ENCODE measurements around the genes RBPMS2 and SPG21.

DNA sequence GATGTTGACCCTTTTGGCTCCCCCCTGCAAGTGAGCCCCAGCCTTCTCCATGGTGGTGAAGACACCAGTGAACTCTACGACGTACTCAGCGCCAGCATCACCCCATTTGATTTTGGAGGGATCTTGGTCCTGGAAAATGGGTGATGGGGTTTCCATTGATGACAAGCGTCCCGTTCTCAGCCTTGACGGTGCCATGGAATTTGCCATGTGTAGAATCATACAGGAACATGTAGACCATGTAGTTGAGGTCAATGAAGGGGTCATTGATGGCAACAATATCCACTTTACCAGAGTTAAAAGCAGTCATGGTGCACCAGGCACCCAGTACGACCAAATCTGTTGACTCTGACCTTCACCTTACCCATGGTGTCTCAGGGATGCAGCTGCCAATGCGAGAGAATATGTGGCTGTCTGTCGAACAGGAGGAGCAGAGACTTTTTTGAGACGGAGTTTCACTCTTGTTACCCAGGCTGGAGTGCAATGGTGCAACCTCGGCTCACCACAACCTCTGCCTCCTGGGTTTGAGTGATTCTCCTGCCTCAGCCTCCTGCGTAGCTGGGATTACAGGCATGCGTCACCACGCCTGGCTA, 69.0 kb downstream of the ZNF609 start:
- PRO-cap = no peak
- RRBS, 2 experiments = no CpG with 5 or more reads among the region's 14 CpGs

GRCh38 chr15:64560320-64560869, 100.0 kb downstream of the ZNF609 start:
- PRO-cap = no peak
- RRBS, 2 experiments = no CpG with 5 or more reads among the region's 6 CpGs

DNA sequence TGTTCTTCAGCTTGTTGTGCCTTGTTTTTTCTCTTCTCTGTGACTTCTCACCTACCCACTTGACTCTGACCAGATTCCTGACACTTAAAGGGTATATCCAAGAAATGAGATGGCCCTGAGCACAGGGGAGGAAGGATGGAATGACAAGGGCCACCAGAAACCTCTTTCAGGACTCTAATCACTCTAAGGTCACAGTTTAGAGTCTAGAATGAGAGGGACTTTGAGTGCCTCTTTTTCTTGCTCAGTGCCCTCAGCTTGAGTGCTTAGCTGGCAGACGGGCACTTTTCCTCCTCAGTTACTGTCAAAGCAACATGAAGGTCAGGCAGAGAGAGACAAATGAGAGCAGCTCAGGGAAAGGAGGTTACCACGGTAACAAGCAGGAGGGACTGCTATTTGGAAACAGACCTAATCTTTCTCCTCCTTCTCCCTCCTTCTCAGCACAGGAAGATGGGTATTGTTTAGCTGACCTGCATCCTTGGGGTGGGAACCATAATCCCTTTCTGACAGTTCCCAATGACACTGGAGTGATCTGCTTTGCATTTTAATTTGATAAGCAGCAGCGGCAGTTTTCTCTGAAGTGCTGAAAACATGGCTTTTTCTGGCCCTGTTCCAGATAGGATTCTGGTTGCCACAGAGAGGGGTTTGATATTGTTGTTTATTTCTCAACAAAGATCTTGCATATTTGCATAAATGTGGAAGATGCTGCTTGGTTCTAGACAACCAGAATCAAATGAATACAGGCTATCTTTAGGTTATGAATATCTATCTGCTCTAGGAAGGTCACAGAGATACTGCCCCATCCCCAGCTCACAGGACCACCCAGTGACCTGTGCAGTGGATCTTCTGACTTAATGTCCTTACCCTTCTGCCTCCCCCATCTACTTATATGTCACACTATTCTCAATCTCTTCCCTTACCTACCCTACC, 136.9 kb downstream of the ZNF609 start:
- PRO-cap = no peak
- RRBS, 2 experiments = no CpG with 5 or more reads among the region's 3 CpGs

GRCh38 chr15:64695355-64695974, 79.9 kb downstream of the RBPMS2 start:
- PRO-cap = no peak
- RRBS, 2 experiments = no CpG with 5 or more reads among the region's 6 CpGs

GRCh38 chr15:64700881-64701591, 74.4 kb downstream of the RBPMS2 start:
- PRO-cap = no peak
- RRBS, 2 experiments = no CpG with 5 or more reads among the region's 3 CpGs

DNA sequence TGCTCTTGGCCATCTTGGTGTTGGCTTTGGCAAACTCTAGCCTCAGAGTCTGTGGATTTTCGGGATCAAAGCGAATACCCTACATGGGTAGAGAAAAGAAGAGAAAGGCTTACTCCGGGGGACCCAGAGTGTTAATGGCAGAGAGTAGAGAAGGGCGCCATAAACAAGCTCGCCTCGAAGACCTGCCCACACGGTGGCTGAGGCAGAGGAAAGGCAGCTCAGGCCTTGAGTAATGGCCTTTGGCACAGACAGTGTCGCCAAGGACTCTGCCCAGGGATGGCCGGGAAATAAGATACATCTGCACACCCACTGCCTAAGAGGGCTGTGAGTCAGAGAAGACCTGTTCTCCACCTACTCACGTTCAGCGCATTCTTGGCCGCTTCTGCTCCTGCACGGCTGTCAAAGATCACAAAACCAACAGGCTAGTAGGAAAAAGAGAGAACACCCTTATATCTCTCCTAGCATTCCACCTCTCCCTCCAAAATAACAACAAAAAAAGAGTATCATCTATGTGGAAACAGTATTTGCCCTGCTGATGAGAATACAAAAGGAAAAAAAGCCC, 26.2 kb downstream of the RBPMS2 start:
- PRO-cap = no peak
- RRBS, 2 experiments = no CpG with 5 or more reads among the region's 13 CpGs

- PRO-cap = no peak
- RRBS, 2 experiments = no CpG with 5 or more reads among the region's 23 CpGs
Measured at GRCh38 chr15:64773776-64774566, 1.4 kb downstream of the RBPMS2 start.

DNA sequence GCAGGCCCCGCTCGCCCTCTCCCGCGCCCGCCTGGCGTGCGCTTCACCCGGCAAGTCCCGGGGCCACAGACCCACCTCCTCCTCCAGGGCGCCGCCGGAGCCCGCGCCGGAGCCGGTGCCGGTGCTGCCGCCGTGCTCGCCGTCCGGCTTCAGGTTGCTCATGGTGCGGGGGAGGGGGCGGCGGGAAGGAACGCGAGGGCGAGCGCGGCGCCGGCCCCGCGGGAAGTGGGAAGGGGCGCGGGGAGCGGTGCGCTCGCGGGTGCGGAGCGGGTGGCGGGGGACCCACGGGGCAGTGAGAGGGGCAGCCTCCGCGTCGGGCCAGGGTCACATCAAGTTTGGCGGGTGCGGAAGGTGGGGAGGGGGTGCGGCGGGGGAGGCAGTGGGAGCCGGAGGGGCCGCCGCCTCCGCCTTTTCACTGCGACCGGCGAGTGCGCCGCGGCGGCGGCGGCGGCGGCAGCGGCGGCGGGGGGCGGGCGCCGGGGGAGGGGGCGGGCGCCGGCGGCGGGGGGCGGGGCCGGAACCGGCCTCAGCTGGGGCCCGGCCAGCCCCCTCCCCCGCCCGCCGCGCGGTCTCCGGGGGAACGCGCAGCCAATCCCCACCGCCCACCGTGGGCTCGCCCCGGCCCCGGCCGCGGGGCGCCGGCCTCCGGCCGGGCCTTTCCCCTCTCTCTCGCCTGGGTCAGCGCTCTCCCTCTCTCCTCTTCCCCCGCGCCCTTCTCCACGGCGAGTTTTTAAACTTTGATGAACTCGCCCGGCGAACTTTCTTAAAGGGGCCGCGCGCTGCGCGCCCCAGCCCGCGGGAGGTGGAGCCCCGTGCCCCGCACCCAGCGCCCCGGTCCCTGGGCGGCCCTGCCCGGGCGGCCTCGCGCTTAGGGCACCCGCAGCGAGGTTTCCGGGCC, at the start of gene RBPMS2:
RBPMS2 (minus strand) TSS at position 432 of the 898 bp plus-strand sequence.
- PRO-cap = bidirectional peak, plus-strand start at position 161 of the sequence, minus-strand start at position 156 of the sequence; bidirectional peak, plus-strand start at position 415 of the sequence, minus-strand start at position 430 of the sequence; unidirectional peak, minus-strand start at position 718 of the sequence
- RRBS, 2 experiments = 2 to 4% methylated on average over 59 to 71 of the region's 128 CpGs

DNA sequence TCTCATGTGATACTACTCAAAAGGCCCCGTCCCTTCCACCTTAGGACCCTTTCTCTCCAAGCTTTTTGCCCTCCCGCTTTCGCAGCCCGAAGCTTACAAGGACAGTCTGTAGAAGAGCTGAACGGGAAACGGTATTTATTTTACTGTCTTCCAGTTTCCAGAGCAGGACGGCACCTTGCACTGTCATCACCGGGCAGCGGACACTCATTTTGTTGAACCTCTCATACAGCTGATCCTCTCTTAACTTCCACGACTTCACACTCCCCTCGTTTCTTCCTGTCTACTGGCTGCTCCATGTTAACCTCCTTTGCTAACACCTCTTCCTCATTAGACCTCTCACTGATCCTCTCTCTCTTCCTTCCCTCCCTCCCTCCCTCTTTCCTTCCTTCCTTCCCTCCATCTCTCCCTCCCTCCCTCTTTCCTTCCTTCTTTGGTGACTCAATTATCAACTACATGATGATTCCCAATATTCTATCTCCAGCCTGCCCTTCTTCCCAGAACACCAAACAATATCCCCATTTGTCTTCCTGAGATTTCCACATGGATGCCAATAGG, 5.5 kb upstream of the PLEKHO2 start:
- PRO-cap = no peak
- RRBS, 2 experiments = no CpG with 5 or more reads among the region's 11 CpGs

GRCh38 chr15:64864308-64865551, 23.0 kb downstream of the PLEKHO2 start:
- PRO-cap = no peak
- RRBS, 2 experiments = 90 to 95% methylated on average over 3 of the region's 9 CpGs

DNA sequence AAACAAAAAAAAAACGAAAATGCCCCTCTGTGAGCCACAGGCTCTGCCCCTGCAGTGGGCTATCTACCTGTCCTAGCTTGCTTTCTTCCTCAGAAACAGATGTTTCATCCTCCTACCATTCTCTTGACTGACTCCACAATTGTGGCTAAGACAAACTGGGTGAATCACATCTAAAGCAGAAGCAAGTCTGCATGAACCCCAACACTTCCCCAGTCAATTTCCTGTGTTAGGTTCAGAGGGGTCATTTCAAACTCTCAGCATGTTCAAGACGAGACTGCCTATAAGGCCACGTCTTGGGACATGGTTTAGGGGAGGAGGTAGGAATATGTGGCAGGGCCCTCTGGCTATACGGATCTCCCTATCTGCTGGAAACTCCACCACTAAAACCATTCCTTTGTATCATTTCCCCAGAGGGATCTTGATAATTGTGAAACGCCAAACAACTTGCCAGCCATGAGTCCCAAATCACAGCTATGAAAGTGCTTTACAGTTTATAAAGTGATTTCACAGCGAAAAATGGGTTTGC, 28.5 kb upstream of the ANKDD1A start:
- PRO-cap = no peak
- RRBS, 2 experiments = no CpG with 5 or more reads among the region's 6 CpGs

GRCh38 chr15:64894342-64895141, 17.2 kb upstream of the ANKDD1A start:
- PRO-cap = no peak
- RRBS, 2 experiments = no CpG with 5 or more reads among the region's 24 CpGs

GRCh38 chr15:64938124-64938528, 26.4 kb downstream of the ANKDD1A start:
- PRO-cap = no peak
- RRBS, 2 experiments = no CpG with 5 or more reads among the region's 4 CpGs

DNA sequence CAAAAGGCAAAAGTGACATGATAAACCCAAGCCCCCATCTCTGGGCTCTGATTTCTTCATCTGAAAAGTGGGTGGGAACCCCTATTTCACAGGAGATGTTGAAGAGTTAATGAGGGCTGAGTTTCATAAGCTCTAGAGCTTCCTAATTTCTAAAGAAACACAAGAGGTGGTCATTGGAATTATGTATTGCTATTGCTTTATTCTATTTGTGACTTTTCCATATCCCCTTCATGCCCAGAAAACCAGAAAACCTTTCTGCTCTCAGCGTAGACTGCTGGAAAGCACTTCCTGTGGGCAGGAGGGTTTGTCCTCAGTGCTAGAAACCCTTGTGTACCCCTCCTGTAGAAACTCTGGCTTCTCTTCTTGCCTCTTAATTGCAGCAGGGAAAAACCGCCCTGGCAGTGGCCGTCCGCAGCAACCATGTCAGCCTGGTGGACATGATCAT, 32.6 kb downstream of the ANKDD1A start:
- PRO-cap = no peak
- RRBS, 2 experiments = no CpG with 5 or more reads among the region's 4 CpGs

DNA sequence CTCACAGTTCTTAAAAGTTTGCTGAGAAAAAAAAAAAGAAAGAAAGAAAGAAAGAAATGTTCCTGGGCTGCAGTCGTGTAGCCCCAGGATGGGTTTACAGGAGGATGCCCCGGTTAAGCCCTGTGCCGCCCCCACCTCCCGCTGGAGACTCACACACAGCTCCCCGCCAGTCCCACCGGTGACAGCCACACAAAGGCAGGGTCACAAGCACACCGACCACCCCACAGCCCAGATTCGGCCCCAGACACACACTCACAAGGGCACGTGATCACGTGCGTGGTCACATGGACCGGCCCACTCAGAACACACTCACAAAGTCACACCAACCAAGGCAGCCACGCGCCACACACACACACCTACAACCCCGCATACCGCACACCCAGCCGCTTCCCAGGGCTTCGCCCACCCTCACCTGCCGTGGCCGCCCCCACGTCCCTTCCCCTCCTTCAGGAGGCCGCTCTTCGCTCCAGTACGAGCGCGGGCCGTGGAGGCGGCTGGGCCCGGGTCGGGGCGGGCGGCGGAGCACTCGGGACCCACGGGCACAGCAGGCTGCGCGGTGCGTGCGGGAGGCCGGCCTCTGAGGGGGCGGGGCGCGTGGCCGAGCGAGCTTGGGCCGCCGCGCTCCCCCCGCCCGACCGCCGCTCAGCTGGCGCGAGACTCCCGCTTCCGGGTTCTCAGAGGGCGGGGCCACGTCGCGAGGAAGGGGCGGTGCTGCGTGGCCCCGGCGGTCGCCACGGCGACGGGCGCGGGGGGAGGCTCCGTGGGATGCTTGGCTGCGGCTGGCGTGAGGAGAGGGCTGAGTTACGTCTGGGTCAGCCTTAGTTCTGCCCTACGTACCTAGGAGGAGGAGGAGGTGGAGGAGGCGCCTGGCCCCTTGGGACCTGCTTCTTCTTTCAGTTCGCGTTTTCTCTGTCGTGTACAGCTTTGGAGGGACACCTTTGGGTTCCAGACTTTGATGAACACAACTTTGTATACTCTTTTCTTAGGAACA, at the start of gene SPG21:
SPG21 (minus strand) TSS at position 662 of the 991 bp plus-strand sequence.
- PRO-cap = bidirectional peak, plus-strand start at position 308 of the sequence, minus-strand start at position 278 of the sequence; bidirectional peak, plus-strand start at position 821 of the sequence, minus-strand start at position 579 of the sequence
- RRBS, 2 experiments = 2% methylated on average over 29 of the region's 79 CpGs

- PRO-cap = no peak
- RRBS, 2 experiments = no CpG with 5 or more reads among the region's 2 CpGs
Measured at GRCh38 chr15:65180329-65180603, 4.9 kb downstream of the CLPX start.

DNA sequence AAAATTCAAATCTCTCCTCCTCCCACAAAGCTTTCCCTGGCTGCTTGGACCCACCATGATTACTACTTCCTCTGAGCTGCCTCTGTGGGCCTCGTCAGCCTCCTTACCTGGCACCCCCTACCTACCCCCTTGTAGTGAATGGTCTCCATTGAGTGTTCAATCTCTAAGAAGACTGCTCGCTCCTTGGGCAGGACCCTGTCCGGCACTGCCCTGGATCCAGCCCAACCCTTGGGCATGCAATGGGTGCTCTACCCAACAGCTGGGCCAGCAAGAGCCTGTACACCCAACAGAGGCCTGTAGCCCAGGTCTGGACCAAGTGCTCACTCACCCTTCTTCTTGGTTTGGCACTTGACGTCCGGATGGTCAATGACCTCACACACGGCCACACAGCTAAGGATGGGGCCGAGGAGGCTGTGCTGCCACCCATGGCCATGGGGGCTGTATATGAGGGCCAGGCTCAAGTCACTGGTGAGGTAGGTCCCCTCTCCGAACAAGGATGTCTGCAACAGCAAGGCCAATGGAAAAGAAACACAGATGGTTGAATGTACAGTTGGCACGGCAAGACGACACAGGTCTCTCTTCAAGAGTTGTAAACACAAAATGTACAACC, 23.8 kb downstream of the PARP16 start:
- PRO-cap = no peak
- RRBS, 2 experiments = no CpG with 5 or more reads among the region's 10 CpGs

- PRO-cap = no peak
- RRBS, 2 experiments = no CpG with 5 or more reads among the region's 4 CpGs
Measured at GRCh38 chr15:65539447-65539646, 9.1 kb downstream of the HACD3 start.

GRCh38 chr15:65807808-65808072, 15.6 kb upstream of the DENND4A start:
- PRO-cap = no peak
- RRBS, 2 experiments = no CpG with 5 or more reads among the region's 3 CpGs

- PRO-cap = bidirectional peak, plus-strand start at chr15:65862993, minus-strand start at chr15:65862791
- RRBS, 2 experiments = no CpG with 5 or more reads among the region's 1 CpG
Measured at GRCh38 chr15:65862872-65863301, 6.4 kb upstream of the RAB11A start.

Data from HEK293 (cell line).